B cell (primary cell): ENCODE measurements around a stretch of chr6.

GRCh38 chr6:147676639-147677337 lies 168.3 kb downstream of the SAMD5 start:
- PRO-cap: no peak
- CAGE, long polyA plus RNA: no peak

- PRO-cap: no peak
- CAGE, long polyA plus RNA: no peak
Measured at GRCh38 chr6:148144906-148145262, 197.8 kb upstream of the SASH1 start.

DNA sequence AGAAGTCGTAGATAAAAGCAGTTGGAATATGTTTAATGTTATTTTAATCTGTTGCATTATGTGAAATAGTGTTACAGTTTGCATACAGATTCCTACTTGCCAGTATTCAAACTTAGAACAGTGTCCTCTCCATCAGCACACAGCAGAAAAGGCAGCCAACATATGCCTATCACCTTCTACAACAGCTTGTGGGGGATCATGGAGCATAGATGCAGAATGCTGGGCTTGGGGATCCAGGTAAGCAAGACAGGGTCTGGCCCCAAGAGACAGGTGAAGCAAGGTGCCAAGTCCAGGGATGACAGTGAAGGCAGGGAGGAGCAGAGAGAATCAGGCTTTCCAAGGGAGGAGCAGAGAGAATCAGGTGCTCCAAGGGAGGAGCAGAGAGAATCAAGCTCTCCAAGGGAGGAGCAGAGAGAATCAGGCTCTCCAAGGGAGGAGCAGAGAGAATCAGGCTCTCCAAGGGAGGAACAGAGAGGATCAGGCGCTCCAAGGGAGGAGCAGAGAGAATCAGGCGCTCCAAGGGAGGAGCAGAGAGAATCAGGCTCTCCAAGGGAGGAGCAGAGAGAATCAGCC lies 63.8 kb downstream of the SASH1 start:
- PRO-cap: no peak
- CAGE, long polyA plus RNA: no peak

DNA sequence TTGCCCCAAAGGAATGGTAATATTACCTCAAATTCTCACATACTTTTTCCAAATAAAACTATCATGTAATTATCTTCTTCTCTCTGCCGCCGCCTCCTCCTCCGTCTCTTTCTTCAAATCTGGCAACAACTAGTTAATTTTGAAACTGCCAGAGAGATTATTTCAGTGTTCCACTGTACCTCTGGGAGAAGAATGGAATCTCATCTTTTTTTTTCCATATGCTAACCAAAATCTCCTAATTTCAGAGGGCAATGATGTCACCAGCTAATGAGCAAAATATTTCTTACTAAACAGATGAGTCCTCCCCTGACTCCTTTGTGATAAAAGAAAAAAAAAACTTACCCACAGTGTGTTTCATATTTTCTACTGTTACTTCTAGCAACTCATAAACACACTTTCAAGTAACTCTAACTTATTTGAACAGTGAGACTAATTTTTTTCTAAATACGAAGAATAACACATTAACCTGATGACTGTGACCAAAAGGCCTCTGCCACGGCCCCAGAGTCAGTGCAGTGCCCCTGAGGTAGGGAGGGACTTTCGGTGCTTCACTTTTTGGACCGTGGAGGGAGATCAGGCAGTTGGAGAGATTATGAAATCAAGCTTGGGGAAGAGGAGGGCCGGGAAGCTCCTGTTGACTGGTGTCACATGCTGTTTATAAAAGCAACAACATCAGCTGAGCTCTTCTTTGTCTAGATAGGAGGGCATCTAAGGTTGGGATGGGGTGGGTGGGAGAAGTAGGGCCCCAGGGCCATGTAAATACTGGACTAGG lies 159.6 kb downstream of the SASH1 start:
- PRO-cap: no peak
- CAGE, long polyA plus RNA: no peak

- PRO-cap: no peak
- CAGE, long polyA plus RNA: no peak
Measured at GRCh38 chr6:148514177-148514857, 171.7 kb downstream of the SASH1 start.

GRCh38 chr6:148525434-148525866 lies 182.8 kb downstream of the SASH1 start:
- PRO-cap: no peak
- CAGE, long polyA plus RNA: no peak

- PRO-cap: no peak
- CAGE, long polyA plus RNA: no peak
Measured at GRCh38 chr6:148874760-148875212, 128.0 kb downstream of the UST start.

- PRO-cap: no peak
- CAGE, long polyA plus RNA: no peak
Measured at GRCh38 chr6:149014345-149015376, 267.8 kb downstream of the UST start.

DNA sequence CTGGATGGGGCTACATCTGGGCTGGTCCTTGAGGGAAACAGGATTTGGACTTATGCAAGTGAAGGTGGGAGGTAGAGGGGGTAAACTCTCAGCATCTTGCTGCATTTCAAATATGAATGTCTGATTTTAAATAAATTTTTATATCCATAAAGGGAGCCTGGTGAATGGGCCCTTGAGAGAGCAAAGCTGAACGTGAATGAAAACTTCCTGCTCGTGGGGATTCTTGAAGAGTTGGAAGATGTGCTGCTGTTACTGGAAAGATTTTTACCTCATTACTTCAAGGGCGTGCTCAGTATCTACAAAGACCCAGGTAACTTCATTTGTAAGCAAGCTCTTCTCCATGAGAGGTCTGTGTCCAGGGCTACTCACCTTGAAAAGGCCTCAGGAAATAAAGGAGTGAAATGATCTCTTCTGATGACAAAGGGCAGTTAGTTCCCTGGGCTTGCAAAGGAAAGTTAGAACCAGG lies 274.4 kb downstream of the UST start:
- PRO-cap: no peak
- CAGE, long polyA plus RNA: no peak

GRCh38 chr6:149073424-149074278 lies 243.9 kb upstream of the TAB2 start:
- PRO-cap: no peak
- CAGE, long polyA plus RNA: no peak

DNA sequence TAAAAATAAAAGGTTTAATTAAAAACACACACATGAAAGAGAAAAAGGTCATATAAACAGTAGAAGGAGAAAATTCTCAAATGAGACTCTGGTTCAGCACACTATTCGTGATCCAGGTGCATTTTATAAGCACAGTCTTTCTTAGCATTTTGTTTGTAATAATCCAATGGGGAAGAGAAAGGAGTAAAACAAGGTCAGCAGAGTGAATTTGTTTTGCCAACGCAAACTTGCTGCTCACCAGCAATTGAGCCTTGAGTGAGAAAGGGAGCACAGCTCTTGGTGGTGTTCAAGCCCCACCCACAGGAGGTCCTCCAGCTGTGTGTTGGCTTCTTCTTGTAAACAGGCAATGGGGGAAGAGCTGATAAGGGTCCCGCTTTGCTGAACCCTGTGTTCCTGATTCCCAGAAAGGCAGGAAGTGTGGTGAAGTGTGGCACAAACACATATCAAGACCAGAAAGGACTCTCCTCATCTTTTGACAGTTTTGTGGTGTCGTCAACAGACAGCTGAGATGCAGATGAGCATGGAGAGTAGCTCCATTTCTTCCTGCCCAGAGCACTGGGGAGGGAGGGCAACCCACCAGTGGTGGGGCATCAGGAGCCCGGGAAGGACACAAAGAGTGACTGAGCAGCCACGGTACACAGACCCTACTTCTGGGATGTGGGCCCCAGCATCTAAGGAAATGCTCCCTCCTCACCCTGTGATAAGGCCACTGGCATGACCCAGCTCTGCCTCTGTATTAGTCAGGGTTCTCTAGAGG lies 189.1 kb upstream of the TAB2 start:
- PRO-cap: no peak
- CAGE, long polyA plus RNA: no peak

DNA sequence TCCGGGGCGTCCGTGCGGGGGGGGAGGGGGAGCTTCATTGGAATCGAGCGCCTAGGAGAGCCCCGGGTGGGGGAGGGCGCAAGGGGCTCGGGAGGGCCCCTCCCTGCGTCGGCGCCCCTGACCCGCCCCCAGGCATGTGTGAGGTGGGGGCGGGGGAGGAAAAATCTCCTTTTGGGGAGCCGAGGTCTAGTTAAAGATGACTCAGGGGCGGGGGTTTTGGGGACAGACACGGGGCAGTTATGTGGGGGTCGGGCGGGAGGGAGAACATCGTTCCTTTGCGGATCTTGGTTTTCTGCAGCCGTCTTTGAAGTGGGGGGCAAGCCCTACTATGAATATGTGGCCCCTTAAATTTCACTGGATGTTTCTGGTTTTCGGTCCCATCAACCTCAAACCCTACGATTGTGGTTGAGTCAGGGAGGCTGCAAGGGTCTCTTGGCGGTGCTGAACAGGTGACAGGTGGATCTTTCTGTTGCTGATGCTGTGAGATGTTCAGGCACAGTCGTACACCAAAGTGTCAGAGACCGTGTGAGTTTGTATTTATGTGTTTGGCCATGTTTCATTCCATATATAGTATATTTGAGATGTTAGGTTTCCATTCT lies 845 bp downstream of the TAB2 start:
- PRO-cap: bidirectional peak, plus-strand start at position 199 of the sequence, minus-strand start outside the sequence
- CAGE, long polyA plus RNA: no peak

GRCh38 chr6:149328568-149329664 lies 11.4 kb downstream of the TAB2 start:
- PRO-cap: no peak
- CAGE, long polyA plus RNA: no peak

DNA sequence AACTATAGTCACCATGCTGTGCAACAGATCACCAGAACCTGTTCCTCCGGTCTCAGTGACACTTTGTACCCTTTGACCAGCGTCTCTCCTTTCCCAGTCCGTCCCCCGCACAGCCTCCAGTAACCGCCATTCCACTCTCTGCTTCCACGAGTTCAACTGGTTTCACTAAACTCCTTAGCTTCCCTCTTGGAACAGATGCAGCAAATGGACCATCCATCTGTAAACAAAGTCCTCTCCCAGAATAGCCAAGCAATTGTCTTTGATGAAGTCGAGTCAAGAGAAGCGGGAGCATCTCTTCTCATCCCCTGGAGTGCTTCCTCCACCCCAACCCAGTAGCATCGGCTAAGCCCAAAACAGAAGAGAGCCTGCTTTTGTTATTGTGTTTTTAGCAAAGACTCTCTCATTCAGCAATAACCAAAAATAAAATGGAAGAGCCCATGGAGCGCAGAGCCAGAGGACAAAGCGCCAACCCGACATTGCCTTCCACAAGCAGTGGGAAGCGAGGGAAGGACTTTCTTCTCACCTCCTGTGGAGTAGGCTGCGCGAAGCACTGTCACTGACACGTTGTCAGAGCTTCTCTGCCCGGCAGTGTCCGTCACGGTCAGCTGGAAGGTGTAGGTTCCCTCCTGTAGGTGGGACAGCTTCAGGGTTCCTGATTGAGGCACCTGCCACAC lies 21.6 kb downstream of the LRP11 start:
- PRO-cap: no peak
- CAGE, long polyA plus RNA: no peak

DNA sequence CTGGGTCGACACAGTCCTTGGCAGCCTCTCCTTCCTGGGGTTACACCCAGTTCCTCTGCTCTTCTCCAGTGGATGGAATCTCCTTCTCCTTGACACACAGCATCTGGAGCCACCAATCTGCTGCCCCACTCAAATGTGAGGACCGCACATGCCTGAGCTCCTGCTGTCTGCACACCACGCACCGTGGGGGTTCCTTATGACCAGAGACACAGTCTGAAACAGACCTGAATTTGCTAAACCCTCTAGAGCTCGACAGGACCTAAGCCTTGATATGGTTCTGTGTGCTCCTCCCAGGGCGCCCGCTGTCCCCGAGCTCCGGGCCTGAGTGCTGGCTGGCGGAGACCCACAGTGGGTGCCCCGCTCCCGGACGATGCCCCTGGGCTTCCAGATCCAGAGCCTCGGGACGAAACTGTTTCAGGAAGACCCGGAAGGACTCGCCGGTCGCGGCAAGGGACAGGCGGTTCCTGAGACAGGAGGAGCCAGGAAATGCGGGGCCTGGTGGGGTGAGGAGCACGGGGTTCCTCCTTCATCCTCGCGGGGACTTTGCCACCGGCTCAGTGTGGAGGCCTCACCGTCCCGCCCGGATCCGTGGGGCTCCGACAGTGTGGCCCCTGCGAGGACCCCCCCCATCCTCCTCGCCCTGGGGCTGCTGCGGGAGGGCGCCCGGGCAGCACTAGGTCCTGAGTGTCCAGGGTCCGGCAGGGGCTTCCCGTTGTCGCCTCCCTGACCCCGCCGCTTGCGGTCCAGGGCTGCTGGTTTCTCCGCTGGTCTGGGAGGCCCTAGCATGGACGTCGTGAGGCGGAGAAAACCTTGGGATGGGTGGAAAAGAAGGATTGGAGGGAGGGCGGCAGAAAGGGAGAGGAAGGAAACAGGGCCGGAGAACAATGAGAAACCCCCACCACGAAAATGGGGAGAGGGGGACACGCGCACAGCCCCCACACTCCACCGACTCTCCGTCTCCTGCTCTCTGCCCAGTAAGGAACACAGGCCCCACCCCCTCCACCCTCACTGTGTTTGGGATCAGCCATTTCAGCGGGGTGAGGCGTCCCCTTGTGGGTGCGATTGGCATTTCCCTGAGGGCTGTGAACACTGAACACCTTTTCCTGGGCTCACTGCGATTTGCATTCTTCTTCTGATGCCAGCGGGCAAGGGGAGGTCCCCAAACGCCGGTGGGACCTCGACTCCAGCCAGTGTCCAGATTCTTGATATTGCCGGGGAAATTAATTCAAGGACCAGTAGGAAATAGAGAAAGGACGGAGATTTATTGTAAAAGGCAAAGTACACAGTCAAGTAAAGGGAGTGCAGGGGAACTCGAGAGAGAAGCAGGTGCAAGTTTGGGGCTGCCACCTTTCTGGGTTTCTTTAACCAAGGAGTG lies 2.9 kb upstream of the RAET1G start:
- PRO-cap: no peak
- CAGE, long polyA plus RNA: no peak

DNA sequence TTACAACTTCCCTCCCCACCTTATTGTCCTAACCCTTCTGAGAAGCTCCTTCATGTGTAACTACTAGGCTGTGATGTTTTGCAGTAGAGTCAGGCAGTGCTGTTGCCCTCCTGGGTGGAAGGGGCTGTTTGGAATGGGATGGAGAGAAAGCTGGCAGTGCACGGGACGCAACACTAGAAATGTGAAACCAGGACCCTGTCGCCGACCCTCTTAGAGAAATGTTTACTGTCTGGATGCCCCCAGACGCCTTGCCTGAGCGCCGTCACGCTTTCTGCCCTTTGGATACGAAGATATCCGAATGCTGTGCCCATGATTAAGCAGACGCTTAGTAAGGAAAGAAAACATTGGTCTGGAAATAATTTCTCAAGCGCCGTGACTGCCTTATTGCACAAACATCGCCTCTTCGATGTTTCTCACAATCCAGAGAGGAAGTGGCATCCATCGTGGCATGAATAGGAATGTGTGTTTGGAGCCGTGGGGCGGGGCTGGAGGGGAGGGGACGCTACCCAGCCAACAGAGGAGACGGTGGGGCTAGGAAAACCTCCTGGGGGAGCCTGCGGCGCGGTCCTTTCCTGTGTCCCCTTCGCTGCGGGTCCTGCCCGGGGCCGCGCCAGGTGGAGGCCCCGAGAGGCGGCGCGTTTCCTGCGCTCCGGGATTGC lies 636 bp upstream of the PPP1R14C start:
- PRO-cap: no peak
- CAGE, long polyA plus RNA: no peak

DNA sequence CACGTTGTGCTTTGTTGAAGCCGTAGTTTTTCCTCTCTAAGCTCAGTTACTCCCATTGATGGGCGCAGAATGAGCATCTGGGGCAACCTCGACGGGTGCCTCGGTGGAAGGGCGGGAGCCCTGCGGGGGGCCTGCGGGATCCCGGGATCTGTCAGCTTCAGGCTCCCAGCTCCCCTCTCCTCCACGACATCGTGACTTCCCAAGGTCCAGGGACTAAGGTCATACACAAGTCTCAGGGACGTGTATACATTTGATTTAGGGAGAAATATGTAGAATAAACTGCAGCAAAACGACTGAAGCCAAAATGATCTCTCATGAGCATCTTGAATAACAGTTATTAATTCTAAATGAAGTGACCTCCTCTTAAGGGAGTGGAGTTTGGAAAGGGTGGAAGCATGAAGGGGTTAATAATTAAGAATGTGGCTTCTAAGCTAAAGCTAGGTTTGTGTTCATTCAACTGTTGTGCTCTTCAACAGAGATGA lies 1.3 kb downstream of the PPP1R14C start:
- PRO-cap: no peak
- CAGE, long polyA plus RNA: no peak

DNA sequence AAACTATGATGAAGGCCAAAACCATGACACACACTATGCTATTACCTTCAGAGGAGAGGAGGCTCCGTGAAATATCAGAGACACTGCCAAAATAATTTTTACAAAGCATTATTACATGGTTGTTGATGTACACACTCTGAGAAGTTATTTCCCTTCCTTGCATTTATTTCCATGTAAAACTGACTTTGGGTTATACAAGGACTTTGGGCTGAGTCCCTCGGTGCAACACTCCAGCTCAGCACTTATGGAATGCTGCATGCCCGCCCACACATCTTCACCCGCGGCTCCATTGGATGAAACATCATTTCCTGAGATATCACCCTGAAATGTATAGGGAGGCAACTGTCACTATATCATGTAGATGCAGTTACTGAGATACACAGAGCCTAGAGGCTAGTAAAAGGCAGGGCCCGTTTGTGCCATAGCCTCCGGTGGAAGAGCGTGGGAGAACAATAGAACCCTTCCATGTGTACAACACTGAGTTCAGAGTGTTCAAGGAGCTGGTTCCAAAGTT lies 101.2 kb upstream of the IYD start:
- PRO-cap: no peak
- CAGE, long polyA plus RNA: no peak

- PRO-cap: no peak
- CAGE, long polyA plus RNA: no peak
Measured at GRCh38 chr6:150452625-150453554, 84.1 kb downstream of the IYD start.

DNA sequence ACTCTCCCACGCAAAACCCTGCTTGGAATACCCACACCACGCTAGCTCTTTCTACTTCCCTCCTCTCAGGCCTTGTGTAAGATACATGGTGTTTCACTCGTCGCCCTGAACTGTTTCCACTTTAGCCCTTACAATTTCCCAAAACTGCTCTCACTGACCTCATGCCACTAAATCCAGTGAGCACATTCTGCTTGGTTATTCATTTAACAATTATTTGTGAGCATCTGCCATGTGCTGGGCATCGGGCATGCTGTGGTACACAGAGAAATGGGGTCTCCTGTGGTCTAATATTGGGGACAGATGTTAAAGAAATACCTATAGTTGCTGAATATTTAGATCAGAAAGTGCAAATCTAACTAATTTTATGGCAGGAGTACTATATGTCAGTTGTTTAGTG lies 40.9 kb downstream of the PLEKHG1 start:
- PRO-cap: no peak
- CAGE, long polyA plus RNA: no peak